Paraaortic lymph node (tissue), 1 donor: ENCODE measurements around the genes KCNK2 and IARS2.

DNA sequence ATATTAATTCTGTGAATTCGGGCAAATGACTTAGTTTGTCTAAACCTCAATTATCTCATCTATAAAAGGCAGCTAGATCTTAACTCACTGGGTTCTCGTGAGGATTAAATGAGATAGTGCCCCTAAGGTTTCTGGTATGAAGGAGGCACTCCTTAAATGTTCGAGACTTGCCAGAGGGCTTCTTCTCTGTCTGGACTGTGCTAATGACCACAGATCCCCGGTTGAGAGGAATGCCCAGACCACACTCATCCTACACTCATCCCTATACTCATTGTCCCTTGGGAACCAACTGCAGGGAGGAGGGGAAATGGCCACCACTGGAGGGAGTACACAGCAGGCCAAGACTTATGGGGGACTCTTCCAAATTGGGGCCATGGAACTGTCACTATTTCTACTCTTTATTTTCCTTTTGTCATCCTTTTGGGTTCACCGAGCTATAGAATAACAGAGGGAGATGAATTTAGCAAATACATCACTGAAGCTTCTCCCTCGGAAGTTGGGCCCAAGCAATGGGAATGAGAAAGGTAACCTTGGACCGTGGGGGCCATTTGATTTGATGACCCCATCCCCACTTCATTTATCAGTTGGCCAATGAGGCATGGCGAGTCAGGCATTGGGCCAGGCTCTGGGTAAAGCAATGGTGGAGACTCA lies 5.0 kb downstream of the ATF3 start:
- PRO-cap: no peak

DNA sequence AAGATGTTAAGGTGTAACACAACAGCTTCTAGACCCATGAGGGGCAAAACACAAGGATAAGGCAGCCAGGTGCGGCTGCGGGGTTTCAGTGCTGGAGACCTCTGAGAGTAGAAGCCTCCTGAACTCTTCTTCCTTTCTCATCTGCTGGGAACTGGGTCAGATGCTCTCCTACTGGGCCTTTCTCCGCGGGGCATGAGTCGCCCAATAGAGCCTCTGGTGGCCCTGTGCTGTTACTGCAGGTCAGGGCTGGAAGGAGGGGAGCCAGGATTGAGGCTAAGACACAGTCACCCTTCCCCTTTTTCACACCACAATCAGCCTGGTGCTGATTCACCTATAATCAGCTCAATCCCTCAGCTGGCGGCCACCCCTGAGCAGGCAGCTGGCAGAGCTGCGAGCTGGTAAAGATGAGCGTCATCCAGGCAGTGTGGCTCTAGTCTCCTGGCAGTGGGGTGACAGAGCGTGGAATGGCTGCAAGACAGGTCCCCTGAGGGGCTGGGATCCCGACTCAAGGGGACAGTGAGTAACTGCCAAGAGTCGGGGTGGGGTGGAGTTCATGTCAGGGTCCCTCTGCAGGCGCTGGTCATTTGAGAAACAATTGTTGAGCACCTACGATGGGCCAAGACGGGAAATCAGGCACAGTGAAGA lies 5.9 kb downstream of the GARIN4 start:
- PRO-cap: no peak

- PRO-cap: no peak
Measured at GRCh38 chr1:212683082-212683799, 16.4 kb downstream of the BATF3 start.

GRCh38 chr1:212915183-212916162 lies 34.9 kb upstream of the VASH2 start:
- PRO-cap: no peak

DNA sequence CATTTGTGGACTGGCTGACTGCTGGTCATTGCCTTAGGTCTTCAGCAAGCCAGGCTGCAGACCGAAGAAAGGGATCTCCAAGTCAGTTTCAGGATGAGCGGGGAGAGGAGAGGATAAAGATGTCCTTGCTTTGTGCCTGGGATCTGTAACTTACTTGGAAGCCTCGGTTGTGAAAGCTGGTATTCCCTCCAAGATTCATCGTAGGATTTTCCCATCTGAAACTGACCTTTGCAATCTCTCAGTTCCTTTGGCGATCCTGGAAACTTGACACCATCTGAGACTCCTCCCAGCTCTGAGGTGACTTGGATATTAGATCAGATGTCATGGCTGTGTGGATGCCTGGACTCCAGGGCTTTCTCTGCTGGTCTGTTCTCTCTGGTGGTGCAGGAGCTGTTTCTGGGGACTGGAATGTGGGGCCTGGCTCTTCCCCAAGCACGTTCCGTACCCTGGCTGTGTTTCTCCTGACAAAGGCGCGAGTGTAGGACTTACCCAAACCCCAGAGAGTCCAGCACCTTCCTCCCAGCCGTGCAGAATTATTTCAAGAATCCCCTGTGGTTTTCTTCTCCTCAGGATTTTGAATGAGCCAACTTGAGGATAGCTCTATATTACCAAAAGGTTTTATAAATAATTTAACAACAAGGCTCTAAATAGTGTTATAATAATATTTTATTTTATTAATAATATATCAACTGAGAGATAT lies 252.2 kb downstream of the RPS6KC1 start:
- PRO-cap: no peak

DNA sequence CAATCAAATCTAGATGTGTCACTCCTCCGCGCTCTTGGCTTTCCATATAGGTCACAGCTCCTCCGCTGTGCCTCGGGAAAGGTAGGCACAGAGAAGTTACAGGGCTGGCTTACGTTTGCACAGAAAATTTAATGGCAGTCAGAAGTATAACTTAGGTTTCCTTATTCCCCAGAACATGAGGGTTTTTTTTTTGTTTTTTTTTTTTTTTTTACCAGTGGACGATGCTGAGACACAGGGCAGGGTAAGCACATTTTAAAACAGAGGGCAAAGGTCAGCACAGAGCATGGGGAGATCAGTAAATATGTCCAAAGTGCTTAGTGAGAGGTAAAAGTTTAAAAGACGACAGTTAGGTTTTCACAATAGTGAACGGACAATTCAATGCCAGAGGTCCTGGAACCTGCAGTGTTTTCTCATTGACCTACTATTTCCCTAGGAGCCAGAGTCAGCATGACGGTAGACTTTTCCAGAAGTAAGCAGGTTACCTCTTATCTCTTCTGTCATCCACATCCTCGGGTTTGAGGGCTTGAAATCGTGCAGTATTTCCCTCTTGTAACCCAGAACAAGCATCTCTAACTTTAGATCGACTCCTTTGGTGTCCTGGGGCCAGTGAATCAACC lies 258.9 kb upstream of the PROX1 start:
- PRO-cap: no peak

DNA sequence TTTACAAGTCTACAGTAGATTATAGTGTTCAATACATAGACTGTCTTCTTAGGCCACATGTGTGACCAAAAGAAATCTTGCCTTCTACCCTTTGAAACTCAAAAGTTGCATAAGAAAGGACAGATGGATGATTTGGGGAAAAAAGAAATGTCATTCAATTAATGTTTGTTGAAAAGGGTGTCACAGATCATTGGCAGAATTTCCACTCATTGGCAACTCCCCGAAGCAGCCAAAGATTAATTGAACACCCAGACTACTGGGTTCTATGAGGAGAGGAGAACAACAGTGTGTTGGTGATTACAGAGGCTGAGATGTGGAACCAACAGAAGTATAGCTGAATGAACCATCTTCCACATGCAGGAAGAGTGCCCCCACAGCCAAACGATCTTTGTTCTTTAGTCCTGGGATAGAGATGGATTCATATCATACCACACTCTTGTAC lies 12.0 kb upstream of the PROX1 start:
- PRO-cap: no peak

DNA sequence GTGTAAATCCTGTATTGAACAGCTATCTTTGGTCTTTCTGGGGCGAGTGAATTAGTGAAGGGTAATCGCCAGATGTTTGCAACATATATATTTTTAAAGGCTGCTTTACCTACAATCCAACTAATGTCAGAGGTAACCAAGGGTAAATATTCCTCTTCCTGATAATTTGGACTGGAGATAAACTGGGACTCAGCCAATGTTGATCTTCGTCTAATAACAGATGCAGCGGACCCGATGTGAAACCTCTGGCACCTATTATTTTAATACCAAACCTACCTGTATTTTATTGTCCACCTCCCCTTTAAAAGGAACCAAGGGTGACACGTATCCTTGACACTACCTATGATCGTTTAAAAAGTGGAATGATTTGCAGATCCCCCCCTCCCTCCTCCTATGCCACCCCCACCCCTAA lies 741 bp upstream of the PROX1 start:
- PRO-cap: no peak

DNA sequence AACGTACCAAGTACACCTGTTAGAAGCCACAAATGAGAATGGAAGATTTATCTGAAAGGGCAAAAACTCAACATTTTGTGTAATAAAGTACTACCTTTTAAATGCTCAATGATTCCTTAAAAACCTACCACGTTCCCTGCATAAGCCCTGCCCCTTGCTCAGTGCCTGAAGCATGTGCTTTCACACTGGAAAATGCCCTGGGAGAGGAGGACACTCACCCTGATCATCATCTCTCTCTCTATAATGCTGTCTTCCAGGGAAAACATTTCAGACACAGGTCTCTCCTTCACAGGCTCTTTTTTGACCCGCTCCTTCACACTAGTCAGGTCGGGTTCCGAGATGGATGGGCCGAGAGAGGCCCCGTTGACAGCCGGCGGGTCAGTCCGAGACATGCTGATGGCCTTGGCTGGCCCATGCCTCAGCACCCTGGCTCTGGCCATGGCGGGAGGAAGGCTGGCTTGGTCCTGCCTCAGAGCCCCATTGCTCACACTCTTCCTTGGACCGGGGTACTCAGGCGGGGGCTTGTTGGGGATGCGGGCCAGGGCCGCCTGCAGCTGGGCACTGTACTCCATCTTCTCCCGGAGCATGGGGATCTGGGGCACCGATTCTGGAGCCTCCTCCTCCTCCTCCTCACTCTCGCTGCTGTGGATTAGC lies 102.3 kb downstream of the SMYD2 start:
- PRO-cap: no peak

GRCh38 chr1:214439291-214440290 lies 111.8 kb downstream of the PTPN14 start:
- PRO-cap: no peak

DNA sequence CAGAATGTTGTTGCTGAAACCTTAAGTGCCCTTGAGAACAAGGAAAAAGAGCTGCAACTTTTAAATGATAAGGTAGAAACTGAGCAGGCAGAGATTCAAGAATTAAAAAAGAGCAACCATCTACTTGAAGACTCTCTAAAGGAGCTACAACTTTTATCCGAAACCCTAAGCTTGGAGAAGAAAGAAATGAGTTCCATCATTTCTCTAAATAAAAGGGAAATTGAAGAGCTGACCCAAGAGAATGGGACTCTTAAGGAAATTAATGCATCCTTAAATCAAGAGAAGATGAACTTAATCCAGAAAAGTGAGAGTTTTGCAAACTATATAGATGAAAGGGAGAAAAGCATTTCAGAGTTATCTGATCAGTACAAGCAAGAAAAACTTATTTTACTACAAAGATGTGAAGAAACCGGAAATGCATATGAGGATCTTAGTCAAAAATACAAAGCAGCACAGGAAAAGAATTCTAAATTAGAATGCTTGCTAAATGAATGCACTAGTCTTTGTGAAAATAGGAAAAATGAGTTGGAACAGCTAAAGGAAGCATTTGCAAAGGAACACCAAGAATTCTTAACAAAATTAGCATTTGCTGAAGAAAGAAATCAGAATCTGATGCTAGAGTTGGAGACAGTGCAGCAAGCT lies 38.1 kb downstream of the CENPF start:
- PRO-cap: no peak

- PRO-cap: no peak
Measured at GRCh38 chr1:215082250-215083344, at the start of gene KCNK2. KCNK2 (plus strand) TSS chr1:215082737.

GRCh38 chr1:215619950-215620500 lies 52.9 kb downstream of the KCTD3 start:
- PRO-cap: no peak

- PRO-cap: no peak
Measured at GRCh38 chr1:215645081-215645624, 78.0 kb downstream of the KCTD3 start.

DNA sequence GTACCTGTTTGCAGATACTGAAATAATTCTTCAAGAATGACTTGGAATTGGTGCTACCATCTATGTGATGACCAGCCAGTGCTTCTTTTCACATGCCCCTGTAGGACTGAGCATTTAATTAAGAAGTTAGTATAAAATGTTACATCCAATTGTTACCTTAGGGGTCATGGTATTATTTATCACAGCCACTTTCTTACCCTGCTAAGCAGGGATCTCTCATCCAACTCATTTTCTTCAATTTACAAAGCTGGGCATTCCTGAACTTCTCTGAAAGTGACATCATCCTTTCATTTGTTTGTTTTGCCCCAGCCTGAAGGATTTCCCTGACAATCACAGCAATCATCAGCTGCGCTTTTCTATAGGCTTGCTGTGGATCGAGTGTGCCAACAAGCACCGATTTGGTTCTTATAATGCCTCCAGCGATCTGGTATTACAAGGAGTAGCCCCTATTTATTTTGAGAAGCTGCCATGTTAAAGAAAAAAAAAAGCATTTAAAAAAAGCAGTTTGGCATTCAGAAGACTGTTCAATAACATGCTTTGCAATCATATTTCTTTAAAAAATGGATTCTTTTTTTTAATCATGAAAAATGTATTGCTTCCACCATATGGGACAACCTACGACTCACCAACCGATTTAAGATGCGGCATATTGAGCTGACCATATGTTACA lies 240.2 kb downstream of the USH2A start:
- PRO-cap: no peak

DNA sequence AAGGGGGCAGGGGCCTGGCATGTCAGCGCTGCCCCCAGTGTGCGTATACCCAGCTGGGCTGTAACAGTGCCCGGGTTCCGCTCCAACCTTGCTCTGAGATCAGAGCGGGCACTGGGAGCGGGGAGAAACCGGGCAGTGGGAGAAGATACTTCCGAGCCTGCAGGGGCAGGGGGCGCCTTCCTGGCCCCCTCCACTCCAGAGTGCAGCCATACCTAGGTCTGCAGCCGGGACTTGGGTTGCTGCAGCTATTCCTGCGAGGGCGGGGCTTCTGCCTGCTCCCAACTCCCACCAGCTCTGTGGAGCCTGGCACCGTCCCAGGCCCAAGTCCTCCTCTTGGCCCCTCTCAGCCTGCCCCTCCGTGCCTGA lies 21.4 kb upstream of the TGFB2 start:
- PRO-cap: no peak

GRCh38 chr1:218446852-218447352 lies 101.8 kb downstream of the TGFB2 start:
- PRO-cap: no peak

- PRO-cap: no peak
Measured at GRCh38 chr1:220024901-220025577, 21.3 kb downstream of the EPRS1 start.

DNA sequence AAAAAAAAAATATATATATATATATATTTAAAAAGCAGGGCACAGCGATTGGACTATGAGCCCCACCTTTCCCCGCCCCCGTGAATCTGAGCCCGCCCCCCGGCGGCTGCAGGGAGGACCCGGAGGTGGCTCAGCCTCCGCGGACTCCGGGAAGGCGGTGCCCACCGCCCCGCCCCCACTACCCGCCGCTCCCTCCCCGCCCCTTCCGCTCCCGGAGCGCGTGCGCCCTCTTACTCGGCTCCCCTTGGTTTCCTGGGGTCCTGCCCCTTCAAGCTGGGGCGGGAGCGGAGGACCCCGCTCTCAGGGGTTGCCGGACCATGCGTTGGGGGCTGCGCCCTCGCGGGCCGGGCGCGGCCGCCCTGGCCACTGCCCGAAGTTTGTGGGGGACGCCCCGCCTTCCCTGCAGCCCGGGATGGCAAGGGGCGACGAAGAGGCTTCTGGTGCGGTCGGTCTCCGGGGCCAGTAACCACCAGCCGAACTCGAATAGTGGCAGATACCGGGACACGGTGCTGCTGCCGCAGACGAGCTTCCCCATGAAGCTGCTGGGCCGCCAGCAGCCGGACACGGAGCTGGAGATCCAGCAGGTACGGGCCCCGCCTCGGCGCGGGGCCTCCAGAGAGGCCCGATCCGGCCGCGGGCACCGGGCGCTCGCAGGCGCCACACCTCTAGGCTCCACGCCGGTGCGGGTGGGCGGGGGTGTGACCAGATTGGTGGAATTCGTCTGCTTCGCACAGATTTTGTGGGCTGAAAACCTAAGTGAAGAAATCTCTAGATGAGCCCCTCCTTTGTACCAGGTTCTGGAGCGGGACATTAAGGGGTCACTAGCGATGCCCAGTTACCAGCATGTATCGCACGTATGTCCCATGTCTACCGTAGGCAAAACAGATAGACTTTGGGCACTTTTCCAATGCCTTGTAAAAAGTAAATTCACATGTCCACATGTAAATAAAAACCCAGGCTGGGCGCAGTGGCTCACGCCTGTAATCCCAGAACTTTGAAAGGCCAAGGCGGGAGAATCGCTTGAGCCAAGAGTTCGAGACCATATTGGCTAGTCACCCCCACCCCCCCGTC lies at the start of gene IARS2:
Gene IARS2 (plus strand): TSS at position 233 of the 1,071 bp plus-strand sequence.
- PRO-cap: bidirectional peak, plus-strand start at position 271 of the sequence, minus-strand start at position 82 of the sequence; unidirectional peak, minus-strand start at position 627 of the sequence

DNA sequence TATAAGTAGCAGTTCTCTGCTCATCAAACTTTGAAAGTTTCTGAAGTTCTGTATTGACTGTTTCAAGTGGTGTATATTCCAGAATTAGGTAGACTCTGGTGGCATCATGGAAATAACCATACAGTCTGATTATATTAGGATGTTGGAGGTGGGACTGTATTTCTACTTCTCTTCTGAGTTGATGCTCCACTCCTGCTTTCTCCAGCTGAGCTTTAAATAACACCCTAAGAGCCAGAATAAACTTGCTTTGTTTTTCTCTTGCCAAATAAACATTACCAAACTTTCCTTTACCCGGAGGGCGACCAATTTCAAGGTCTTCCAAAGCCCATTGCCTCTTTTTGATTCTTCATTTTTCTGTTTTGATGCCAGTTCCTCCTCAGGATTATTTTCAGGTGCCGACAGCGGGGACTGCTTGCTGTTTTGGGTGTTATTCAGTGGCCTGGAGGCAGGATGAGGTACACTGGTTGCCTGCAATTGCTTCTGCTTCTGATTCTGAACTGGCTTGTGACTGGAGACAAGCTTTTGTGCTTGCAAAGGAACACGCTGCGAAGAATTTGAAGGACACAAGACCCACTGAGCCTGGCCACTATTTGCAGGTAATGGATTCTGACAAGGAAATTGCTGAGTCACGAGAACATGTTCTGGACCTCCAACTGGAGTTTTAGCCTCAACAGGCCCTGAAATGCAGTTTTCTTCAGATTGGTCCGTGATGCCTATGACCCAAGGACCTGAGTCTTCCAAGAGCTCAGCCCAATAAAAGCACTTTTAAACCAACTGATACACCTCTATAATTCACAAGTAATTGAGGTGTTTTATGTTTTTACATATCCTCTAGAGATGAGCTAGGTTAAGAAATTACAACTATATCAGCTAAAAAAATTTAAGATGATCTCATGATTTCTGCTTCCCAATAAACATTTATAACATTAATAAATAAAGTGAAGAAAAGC lies 4.8 kb downstream of the RAB3GAP2 start:
- PRO-cap: no peak